ENCODE results near the genes LHFPL4 and GHRL.

GRCh38 chr3:7640790-7641291 is 779.9 kb downstream of the GRM7 start:
- PRO-cap, 4 experiments, result peak in 3 of 4 experiments; most common plus-strand start chr3:7641118 (in 1); most common minus-strand start chr3:7641035 (in 3)
- RAMPAGE, long total RNA, 2 experiments, result no peak in any of the 2 experiments

DNA sequence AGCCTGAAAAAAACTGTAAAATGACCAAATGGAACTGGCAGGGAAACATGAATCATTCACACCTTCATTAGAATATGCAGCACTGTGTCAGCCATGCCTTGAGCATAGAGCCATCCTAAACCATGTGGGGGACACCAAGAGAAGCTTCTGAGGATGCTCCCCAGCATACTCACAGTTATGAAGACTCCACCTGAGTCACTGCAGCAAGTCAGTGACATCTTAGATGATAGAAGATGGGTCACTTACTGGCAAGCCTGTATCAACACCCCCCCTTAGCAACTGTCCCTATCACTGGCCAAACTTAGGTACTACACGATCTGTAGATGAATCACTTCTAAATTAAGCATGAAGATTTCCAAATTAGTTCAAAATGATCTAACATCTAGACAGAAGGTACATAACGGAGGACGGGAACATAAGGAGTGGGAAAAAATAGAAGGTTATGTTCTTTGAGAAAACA is 13.3 kb upstream of the LMCD1 start:
- PRO-cap, 4 experiments, result no peak in any of the 4 experiments
- RAMPAGE, long total RNA, 2 experiments, result no peak in any of the 2 experiments

DNA sequence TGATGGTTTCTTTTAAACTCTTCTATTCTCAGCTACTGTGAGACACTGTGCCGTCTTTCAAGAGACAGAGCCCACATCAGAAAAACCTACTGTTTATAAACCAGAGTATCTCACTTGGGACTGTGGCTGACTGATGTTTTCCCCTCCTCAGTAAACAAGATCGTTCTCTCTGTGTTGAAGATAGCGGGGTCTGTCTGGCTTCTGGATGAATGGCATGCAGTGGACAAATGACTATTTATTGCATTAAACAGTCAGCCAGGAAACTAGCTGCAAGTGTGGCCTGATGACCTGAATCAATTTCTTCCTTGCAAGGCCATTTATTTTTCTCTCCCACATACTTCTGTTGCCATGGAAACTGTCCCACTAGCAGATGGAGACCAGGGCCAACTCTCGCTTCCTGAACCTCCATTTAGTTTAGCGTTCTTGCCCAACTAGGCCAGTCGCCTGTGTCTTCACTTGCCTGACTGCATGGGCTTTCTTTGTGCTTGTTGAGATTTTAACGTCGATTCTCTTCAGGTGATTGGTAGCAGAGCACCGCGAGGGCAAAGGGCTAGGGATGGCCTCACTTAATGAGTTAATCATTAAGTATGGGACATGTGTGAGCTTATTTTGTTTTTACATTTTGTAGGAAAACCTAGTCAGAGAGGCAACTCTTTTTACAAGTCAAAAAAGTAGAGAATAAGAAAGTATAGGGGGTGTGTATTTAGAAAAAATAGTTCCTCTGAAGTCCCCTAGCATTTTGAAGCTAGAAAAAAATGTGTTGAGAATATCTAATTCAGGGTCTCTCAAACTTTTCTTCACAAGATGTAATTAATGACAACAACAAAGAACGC is 27.6 kb downstream of the LMCD1 start:
- PRO-cap, 4 experiments, result peak in 4 of 4 experiments; most common plus-strand start position 620 of the sequence (in 2); most common minus-strand start position 470 of the sequence (in 4)
- RAMPAGE, long total RNA, 2 experiments, result no peak in any of the 2 experiments

DNA sequence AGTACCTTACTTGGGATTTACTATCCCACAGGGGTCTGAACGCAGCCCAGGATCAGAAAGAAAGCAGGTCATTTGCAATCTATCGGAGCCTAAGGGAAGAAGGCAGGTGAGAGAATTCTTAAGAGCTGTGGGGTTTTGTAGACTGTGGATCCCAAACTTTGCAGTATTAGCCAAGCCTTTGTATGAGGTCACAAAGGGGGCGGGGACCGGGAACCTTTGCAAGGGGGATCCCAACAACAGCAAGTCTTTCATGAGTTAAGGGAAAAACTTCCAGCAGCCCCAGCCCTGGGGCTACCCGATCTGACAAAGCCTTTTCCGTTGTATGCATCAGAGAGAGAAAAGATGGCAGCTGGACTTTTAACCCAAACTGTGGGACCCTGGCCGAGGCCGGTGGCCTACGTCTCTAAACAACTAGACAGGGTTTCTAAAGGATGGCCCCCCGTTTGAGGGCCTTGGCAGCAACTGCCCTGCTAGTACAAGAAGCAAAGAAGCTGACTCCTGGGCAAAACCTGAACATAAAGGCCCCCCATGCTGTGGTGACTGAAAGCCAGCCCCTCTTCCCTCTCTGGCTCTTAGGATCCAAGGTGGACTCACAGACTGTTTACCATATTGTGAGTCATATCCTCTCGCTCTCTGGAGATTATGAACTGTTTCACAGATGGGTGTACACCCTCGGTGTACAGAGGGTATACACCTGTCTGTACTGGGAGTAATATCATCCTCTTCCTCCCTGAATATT is 35.3 kb upstream of the SSUH2 start:
- PRO-cap, 4 experiments, result no peak in any of the 4 experiments
- RAMPAGE, long total RNA, 2 experiments, result no peak in any of the 2 experiments

DNA sequence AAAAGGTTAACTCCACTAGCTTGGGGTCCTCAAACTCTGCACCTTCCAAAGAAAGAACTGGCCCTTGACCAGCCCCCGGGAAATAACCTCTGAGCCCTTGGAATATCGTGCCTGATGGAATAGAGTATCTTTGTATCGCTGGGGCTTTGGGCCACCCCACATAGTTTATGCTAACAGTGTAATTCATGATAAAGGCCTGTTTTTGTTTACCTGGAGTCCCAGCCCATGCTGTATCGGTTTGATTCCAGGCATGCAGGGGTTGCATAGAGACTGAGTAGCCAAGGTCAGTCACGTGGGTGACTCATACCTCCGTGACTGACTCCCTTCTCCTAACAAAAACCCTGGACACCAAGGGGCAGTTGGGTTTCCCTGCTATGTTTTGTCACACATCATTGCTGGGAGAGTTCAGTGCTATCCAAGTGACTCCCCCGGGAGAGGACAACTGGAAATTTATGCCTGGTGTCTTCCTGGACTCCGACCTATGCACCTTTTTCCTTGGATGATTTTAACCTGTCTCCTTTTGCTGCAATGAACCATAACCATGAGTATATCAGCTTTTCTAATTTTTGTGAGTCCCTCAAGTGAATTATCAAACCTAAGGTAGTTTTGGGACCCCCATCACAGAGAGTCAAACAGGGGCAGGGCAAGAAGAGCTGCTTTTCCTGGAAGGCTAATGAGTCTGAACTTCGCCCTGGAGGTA is 57.2 kb downstream of the SRGAP3 start:
- PRO-cap, 4 experiments, result no peak in any of the 4 experiments
- RAMPAGE, long total RNA, 2 experiments, result no peak in any of the 2 experiments

DNA sequence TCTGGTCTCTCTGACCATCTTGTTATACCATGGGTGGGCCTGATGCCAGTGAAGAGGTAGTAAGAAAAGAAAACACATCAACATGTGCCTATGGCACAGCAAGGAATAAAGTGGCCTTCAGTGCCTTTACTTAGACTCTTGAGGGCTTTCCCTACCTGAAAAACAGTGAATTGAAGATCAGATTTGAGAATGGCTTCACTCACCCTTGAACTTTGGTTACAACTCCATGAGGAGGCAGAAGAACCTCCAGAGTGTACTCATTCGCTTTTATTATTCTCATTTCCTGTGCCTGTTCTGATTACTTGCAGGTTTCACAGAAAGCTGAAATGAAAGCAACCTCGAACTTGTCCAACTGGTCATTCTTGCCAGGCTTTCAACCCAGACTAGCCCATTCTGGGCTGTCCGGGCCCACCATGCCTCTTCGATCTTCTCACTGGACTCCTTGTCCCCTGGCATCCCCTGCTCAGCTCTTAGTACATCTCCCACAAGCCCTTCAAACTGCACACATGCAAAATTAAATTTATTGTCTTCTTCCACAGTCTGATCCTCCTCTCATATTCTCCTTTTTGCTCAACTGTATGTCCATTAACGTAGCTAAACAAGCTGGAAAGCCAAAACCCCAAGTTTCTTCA is 20.2 kb upstream of the THUMPD3 start:
- PRO-cap, 4 experiments, result no peak in any of the 4 experiments
- RAMPAGE, long total RNA, 2 experiments, result no peak in any of the 2 experiments

GRCh38 chr3:9384976-9385846 is 12.2 kb upstream of the SETD5 start:
- PRO-cap, 4 experiments, result no peak in any of the 4 experiments
- RAMPAGE, long total RNA, 2 experiments, result no peak in any of the 2 experiments

GRCh38 chr3:9553603-9554227 is at the start of gene LHFPL4:
Gene LHFPL4 (minus strand): TSS chr3:9553822.
- PRO-cap, 4 experiments, result no peak in any of the 4 experiments
- RAMPAGE, long total RNA, 2 experiments, result no peak in any of the 2 experiments

DNA sequence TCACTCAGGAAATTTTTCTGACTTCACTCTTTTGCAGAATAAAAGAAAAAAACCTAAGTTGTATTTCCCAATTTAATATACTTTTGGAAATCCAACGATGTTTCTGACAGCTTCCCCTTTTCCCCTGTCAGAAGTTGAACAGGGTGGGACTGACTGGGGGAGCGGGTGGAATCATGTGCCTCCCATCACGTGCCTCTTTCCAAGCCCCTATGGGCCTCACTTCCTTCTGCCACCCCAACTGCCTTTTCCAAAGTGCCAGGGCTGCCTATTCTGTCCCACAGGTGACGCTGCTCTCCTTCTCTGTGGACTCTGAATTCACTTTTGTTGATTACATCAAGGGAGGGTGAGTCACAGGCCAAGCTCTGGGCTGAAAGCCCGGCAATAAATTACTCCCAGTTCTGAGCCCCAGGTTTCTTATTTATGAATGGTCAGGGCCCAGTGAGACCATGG is 12.1 kb downstream of the CPNE9 start:
- PRO-cap, 4 experiments, result no peak in any of the 4 experiments
- RAMPAGE, long total RNA, 2 experiments, result no peak in any of the 2 experiments

DNA sequence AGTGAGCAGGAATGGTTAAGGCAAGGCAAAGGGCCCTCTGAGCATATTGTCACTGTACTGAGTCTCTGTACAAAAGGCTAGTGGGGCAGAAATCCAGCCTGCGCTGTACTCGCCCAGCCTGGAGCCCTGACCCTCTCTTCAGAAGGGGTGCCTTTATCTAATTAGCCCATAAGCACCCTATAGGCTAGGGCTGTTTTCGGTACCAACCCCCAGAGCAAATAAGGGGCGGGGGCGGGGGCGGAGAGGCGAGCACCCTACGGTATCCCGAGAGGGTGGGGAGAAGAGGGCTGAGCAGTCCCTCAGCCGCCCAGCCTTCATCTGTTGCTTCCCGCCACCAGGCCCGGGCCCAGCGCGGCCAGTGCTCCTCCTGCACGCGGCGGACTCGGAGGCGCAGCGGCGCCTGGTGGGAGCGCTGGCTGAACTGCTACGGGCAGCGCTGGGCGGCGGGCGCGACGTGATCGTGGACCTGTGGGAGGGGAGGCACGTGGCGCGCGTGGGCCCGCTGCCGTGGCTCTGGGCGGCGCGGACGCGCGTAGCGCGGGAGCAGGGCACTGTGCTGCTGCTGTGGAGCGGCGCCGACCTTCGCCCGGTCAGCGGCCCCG is 1.9 kb upstream of the IL17RC start:
- PRO-cap, 4 experiments, result peak in 4 of 4 experiments; most common plus-strand start position 299 of the sequence (in 1); most common minus-strand start position 128 of the sequence (in 2)
- RAMPAGE, long total RNA, 2 experiments, result no peak in any of the 2 experiments

DNA sequence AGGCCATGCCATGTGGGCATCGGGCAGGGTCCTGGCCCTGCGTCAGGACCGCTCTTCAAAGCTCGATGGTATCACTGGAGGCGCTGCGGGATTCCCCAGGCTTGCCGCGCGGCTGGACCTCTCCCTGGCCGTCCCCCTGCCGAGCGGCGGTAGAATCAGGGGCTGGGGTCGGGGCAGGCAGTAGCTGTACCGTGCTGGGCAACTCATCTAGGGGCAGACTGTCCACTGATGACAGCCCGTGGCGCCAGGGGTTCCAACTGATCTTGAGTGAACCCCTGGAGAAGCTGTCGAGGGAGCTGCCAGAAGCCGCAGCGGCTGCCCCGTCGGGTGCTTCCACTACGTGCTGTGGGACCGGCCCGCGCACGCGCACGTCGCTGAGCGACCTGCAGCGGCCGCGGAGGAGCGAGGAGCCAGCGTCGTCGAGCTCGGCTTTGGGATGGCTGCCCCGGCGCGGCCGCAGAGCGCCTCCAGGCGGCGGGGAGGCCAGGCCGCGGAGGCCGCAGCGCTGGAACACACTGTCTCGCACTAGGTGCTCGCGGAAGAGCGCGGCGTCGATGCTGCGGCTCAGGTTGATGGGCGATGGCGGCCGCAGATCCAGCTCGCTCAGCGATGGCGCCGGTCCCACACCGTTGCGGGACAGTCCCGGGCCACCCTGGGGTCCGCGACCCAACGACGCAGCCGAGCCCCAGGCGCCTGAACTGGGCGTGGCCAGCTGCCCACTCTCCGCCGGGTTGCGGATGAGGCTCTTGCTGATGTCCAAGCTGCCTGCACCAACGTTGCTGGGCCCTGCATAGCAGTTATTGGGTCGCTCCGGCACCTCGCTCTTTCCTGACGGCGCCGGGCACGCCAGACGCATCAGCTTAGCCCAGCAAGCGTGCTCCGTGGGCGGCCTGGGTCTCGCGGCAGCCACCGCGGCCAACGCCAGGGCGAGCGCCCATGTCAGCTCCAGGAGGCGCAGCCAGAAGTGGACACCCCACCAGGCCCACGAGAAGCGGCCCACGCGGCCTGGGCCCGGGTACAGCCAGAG is 5.7 kb downstream of the PRRT3 start:
- PRO-cap, 4 experiments, result peak in 4 of 4 experiments; most common plus-strand start position 486 of the sequence (in 3); most common minus-strand start position 345 of the sequence (in 4)
- RAMPAGE, long total RNA, 2 experiments, result start-site peak on the plus strand in 1 of 2 experiments, centred at position 752 of the sequence, 6 reads per replicate; start-site peak on the minus strand in 1 of 2 experiments, centred at position 349 of the sequence, 11 reads per replicate

GRCh38 chr3:9986461-9986737 is 242 bp downstream of the EMC3 start:
- PRO-cap, 4 experiments, result no peak in any of the 4 experiments
- RAMPAGE, long total RNA, 2 experiments, result no peak in any of the 2 experiments

DNA sequence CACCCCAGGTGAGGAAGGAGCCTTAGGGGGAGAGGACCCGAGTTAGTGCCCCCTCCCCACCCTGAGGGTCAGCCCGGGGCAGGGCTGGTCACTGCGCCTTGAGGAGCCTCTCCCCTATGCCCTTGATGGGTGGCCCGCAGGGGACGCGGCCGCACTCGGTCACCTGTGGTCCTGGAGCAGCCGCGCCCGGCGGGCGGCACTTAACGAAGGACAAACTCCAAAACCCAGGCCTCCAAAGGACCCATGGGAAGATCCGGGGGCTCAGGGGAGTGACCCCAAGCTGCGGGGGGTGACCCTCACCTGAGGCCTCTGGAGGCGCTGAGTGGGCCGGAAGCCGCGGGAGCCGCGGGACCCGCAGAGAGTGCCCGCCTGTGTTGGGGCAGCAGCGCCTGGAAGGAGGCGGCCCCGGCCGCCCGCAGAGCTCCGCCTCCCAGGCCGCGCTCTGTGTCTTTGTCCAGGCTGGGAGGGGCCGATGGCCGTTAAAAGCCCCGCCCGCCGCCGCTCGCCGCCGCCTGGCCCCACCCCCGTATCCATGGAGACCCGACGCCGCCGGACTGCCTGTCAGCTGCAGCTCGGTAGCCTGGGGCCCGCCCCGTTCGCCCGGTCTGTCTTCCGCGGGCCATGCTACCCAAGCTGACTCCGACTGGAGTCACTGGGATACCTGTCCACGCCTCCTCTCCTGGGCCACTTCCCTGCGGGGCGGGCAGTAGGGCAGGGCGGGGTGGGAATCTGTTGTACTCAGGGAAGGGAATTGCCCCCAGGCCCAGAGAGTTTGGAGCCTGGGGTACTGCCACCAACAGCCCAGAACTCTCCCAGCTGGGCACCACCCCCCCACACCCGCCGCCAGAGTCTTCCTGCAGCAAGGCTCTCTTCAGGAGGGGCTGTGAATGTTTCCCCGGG is 15.3 kb upstream of the FANCD2 start:
- PRO-cap, 4 experiments, result peak in 4 of 4 experiments; most common minus-strand start position 446 of the sequence (in 3)
- RAMPAGE, long total RNA, 2 experiments, result no peak in any of the 2 experiments

DNA sequence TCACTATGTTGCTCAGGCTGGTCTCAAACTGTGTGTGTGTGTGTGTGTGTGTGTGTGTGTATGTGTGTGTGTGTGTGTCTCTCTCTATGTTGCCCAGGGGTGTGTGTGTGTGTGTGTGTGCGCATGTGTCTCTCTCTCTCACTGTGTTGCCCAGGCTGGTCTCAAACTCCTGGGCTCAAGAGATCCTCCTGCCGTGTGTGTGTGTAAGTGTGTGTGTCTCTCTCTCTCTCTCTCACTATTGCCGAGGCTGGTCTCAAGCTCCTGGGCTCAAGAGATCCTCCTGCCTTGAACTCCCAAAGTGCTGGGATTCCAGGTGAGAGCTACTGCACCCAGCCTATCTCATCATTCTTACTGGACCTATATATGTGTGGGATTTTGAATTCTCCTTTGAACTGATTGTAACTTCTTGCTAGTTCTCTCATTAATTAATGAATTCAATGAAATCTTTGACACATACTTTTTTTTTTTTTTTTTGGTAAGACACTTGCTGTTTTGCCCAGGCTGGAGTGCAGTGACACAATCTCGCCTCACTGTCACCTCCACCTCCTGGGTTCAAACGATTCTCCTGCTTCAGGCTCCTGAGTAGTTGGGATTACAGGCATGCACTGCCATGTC is 3.6 kb upstream of the FANCD2 start:
- PRO-cap, 4 experiments, result no peak in any of the 4 experiments
- RAMPAGE, long total RNA, 2 experiments, result no peak in any of the 2 experiments

DNA sequence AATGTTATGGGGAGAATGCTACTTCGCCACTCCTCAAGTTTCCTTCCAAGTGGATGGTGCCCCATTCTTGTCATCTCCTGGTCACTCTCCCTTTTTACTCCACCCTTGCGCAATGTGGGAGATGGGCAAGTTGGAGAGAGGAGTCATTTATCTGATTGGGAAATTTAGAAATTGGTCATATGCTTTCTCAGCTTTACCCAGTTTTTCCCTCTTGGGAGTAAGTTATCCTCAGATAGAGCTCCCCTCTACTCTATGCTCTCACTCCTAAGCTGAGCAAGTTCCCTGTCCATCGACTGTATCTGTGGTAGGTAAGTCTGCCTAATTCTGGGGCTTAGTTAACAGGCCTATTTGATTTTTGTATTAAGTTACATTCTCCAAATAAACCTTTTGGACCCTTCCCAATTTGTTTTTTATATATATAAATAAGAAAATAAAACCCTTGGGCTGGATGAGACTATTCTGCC is 14.3 kb downstream of the FANCD2OS start:
- PRO-cap, 4 experiments, result peak in 1 of 4 experiments; most common plus-strand start position 278 of the sequence (in 1)
- RAMPAGE, long total RNA, 2 experiments, result no peak in any of the 2 experiments

GRCh38 chr3:10173715-10174382 is 9.1 kb downstream of the IRAK2 start:
- PRO-cap, 4 experiments, result peak in 3 of 4 experiments; most common plus-strand start chr3:10174067 (in 2); most common minus-strand start chr3:10174017 (in 2)
- RAMPAGE, long total RNA, 2 experiments, result no peak in any of the 2 experiments

GRCh38 chr3:10205398-10206267 is 40.9 kb downstream of the IRAK2 start:
- PRO-cap, 4 experiments, result peak in 2 of 4 experiments; most common plus-strand start chr3:10205872 (in 2); most common minus-strand start chr3:10205505 (in 1)
- RAMPAGE, long total RNA, 2 experiments, result no peak in any of the 2 experiments

- PRO-cap, 4 experiments, result no peak in any of the 4 experiments
- RAMPAGE, long total RNA, 2 experiments, result no peak in any of the 2 experiments
Measured at GRCh38 chr3:10248306-10248414, 99 bp upstream of the TATDN2 start.

- PRO-cap, 4 experiments, result no peak in any of the 4 experiments
- RAMPAGE, long total RNA, 2 experiments, result no peak in any of the 2 experiments
Measured at GRCh38 chr3:10292410-10293628, at the start of gene GHRL. Gene GHRL (minus strand): TSS chr3:10292947.

DNA sequence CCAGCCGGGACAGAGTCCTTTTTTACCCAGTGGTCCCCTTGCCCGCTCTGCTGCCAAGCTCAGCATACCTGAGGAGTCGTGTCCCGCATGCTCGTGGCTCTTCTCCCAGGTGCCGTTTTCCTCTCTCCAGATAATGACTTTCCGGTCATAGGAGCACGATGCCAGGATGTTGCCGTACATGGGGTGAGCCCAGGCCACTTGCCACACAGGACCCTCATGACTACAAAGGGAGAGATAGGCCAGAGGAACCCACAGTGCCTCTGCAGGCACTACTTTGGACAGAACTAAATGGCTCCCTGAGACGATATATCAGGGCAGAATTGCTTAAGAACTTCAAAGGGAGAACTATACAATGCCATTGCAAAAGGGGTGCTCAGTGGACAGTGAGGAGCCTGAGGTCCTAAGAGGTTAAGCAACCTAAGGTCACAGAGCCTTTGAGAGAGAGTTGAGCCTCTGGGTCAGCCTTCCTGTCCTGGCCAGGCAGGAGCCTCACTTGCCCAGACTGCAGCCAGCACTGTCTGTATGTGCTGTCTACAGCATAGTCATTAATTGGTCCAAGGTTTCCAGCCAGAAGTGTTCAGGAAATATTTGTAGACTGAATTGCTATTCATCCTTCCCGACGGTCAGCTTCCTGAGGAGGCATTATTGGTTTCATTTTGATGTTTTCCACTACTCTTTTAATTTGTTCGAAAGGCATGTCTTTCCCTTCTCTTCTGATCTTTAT is 8.2 kb downstream of the SEC13 start:
- PRO-cap, 4 experiments, result no peak in any of the 4 experiments
- RAMPAGE, long total RNA, 2 experiments, result no peak in any of the 2 experiments